HepG2 (cell line): ENCODE measurements around a stretch of chr2.

DNA sequence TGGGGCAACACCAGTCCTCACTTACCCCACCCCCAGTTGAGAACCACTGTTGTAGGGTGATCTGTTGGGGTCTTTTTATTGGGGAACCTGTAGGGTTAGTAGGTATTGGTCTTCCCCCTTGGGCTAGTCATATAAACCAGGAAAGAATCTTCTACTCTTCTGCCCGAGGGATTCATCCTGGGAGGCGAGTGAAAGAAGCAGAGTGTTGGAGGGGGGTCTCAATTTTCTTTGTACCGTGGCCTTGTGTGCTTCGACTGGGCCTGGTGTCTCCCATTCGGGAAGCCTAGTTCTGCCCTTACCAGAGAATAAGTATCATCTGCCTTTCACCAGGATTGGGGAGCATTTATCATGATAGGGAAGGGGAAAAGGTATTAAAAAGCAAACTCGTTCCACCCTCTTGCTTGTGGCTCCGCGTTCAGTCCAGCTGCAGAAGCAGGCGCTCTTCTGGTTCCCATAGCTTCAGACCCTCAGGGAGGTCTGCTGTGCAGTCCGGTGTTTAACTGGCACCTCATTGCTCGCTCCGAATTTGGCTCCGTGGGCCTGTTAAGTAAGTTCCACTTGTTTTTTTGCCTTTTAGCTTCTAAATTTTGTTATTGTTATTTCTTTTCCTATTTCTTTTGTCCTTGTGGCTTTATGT is 17.4 kb upstream of the ATP6V1E2 start:
- RRBS, 2 experiments = no CpG with 5 or more reads among the region's 13 CpGs
CAGE:
- cytosol, long polyA minus RNA = no peak
- cytosol, long polyA plus RNA = no peak
- long polyA plus RNA = no peak
- nucleus, long polyA minus RNA = no peak
- nucleus, long polyA plus RNA = no peak

DNA sequence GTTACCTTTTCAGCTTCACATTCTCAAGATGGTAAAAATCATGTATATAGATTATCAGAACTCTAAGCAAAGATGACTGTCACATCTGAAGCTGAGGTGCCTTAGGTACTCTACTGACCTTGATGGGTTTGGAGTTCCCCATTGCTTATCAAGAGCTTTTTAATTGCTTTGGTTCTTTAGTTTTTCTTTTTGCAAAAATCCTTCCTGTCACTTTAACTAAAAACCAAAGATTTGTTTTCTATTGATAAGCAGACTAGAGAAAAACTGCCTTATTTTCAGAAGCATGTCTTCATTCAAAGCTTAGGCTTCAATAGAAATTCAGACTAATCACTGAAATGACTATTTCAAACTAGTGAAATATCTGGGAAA is 33.5 kb downstream of the PIGF start:
CAGE:
- cytosol, long polyA minus RNA = no peak
- cytosol, long polyA plus RNA = no peak
- long polyA plus RNA = no peak
- nucleus, long polyA minus RNA = no peak
- nucleus, long polyA plus RNA = no peak

GRCh38 chr2:46717058-46717634 is 18.1 kb downstream of the SOCS5 start:
- RRBS, 2 experiments = no CpG with 5 or more reads among the region's 8 CpGs
CAGE:
- cytosol, long polyA minus RNA = no peak
- cytosol, long polyA plus RNA = no peak
- long polyA plus RNA = no peak
- nucleus, long polyA minus RNA = no peak
- nucleus, long polyA plus RNA = no peak

GRCh38 chr2:46818336-46818734 is 97.3 kb downstream of the MCFD2 start:
- RRBS, 2 experiments = no CpG with 5 or more reads among the region's 5 CpGs
CAGE:
- cytosol, long polyA minus RNA = no peak
- cytosol, long polyA plus RNA = no peak
- long polyA plus RNA = no peak
- nucleus, long polyA minus RNA = no peak
- nucleus, long polyA plus RNA = no peak

GRCh38 chr2:46849605-46850650 is 65.7 kb downstream of the MCFD2 start:
- RRBS, 2 experiments = no CpG with 5 or more reads among the region's 15 CpGs
CAGE:
- cytosol, long polyA minus RNA = no peak
- cytosol, long polyA plus RNA = no peak
- long polyA plus RNA = no peak
- nucleus, long polyA minus RNA = no peak
- nucleus, long polyA plus RNA = no peak

- RRBS, 2 experiments = no CpG with 5 or more reads among the region's 5 CpGs
CAGE:
- cytosol, long polyA minus RNA = no peak
- cytosol, long polyA plus RNA = no peak
- long polyA plus RNA = no peak
- nucleus, long polyA minus RNA = no peak
- nucleus, long polyA plus RNA = no peak
These were observed 42.1 kb downstream of the MCFD2 start for GRCh38 chr2:46873540-46873968.

- RRBS, 2 experiments = no CpG with 5 or more reads among the region's 7 CpGs
CAGE:
- cytosol, long polyA minus RNA = no peak
- cytosol, long polyA plus RNA = no peak
- long polyA plus RNA = no peak
- nucleus, long polyA minus RNA = no peak
- nucleus, long polyA plus RNA = no peak
These were observed 1.8 kb upstream of the MCFD2 start for GRCh38 chr2:46917208-46917946.

DNA sequence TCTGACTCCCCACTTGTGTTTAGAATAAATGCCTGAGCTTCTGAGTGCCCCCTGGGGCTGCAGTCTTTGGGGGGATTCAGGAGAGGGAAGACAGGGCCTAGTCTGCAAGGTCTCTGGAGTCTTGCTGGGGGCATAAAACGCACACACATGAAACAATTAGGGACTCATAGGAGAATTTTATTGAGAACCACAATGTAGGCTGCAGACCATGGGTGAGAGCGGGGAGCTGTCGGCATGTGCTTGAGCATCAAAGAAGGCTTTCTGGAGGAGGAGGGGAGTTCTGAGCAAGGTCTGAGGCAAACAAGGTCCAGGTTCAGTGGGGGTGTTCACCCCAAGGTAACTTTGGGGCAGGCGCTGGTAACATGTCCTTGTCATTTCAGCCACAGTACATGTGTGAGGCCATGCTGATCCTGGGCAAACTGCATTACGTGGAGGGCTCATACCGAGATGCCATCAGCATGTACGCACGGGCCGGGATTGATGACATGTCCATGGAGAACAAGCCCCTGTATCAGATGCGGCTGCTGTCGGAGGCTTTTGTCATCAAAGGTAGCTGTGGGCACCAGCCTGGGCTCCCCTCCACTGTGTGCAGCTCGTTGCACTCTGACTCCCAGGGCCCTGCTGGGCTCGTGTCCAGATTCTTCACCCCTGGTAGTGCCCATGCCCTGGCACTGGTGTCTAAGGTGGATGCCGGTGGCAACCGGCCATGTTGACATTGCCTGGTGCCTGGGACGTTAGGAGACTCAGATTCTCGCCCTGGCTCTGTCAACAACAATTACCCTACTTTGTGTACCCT is 15.6 kb downstream of the TTC7A start:
- RRBS, 2 experiments = no CpG with 5 or more reads among the region's 17 CpGs
CAGE:
- cytosol, long polyA minus RNA = no peak
- cytosol, long polyA plus RNA = no peak
- long polyA plus RNA = no peak
- nucleus, long polyA minus RNA = no peak
- nucleus, long polyA plus RNA = no peak

- RRBS, 2 experiments = no CpG with 5 or more reads among the region's 10 CpGs
CAGE:
- cytosol, long polyA minus RNA = no peak
- cytosol, long polyA plus RNA = no peak
- long polyA plus RNA = no peak
- nucleus, long polyA minus RNA = no peak
- nucleus, long polyA plus RNA = no peak
These were observed 54.1 kb downstream of the TTC7A start for GRCh38 chr2:46994920-46995644.

- RRBS, 2 experiments = no CpG with 5 or more reads among the region's 10 CpGs
CAGE:
- cytosol, long polyA minus RNA = no peak
- cytosol, long polyA plus RNA = no peak
- long polyA plus RNA = no peak
- nucleus, long polyA minus RNA = no peak
- nucleus, long polyA plus RNA = no peak
These were observed 74.7 kb downstream of the TTC7A start for GRCh38 chr2:47015655-47016240.

- RRBS, 2 experiments = no CpG with 5 or more reads among the region's 4 CpGs
CAGE:
- cytosol, long polyA minus RNA = no peak
- cytosol, long polyA plus RNA = no peak
- long polyA plus RNA = no peak
- nucleus, long polyA minus RNA = no peak
- nucleus, long polyA plus RNA = no peak
These were observed 97.5 kb downstream of the STPG4 start for GRCh38 chr2:47057524-47058034.

GRCh38 chr2:47301050-47301685 is 67.9 kb upstream of the EPCAM start:
- RRBS, 2 experiments = no CpG with 5 or more reads among the region's 3 CpGs
CAGE:
- cytosol, long polyA minus RNA = no peak
- cytosol, long polyA plus RNA = no peak
- long polyA plus RNA = no peak
- nucleus, long polyA minus RNA = no peak
- nucleus, long polyA plus RNA = no peak

DNA sequence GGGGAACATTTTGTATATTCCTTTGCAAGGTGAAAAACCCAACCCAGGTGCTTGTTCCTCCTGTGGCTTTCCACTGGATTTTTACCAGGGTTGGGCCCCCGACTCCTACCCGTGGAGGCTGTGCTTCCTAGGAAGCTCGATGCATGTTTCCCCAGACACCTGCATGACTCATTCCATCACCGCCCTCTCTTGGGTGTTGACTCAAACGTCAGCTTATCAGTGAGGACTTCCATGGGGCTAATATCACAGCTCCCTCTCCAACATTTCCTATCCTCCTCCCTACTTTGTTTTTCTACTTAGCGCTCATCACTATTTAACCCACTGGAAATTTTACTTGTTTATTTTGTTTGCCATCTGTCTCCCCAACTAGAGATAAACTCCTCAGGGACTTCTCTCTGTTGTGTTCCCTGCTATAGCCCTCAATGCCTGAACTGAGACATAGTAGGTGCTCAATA is 56.0 kb upstream of the EPCAM start:
- RRBS, 2 experiments = no CpG with 5 or more reads among the region's 6 CpGs
CAGE:
- cytosol, long polyA minus RNA = no peak
- cytosol, long polyA plus RNA = no peak
- long polyA plus RNA = no peak
- nucleus, long polyA minus RNA = no peak
- nucleus, long polyA plus RNA = no peak

GRCh38 chr2:47521811-47522219 is 49.0 kb downstream of the KCNK12 start:
- RRBS, 2 experiments = no CpG with 5 or more reads among the region's 9 CpGs
CAGE:
- cytosol, long polyA minus RNA = no peak
- cytosol, long polyA plus RNA = no peak
- long polyA plus RNA = no peak
- nucleus, long polyA minus RNA = no peak
- nucleus, long polyA plus RNA = no peak

DNA sequence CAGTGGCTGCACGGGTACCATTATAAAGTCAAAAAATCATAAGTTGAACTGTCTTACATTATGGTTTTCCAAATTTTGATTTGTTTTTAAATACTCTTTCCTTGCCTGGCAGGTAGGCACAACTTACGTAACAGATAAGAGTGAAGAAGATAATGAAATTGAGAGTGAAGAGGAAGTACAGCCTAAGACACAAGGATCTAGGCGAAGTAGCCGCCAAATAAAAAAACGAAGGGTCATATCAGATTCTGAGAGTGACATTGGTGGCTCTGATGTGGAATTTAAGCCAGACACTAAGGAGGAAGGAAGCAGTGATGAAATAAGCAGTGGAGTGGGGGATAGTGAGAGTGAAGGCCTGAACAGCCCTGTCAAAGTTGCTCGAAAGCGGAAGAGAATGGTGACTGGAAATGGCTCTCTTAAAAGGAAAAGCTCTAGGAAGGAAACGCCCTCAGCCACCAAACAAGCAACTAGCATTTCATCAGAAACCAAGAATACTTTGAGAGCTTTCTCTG is 15.6 kb downstream of the MSH6 start:
- RRBS, 2 experiments = no CpG with 5 or more reads among the region's 8 CpGs
CAGE:
- cytosol, long polyA minus RNA = no peak
- cytosol, long polyA plus RNA = no peak
- long polyA plus RNA = no peak
- nucleus, long polyA minus RNA = no peak
- nucleus, long polyA plus RNA = no peak

- RRBS, 2 experiments = no CpG with 5 or more reads among the region's 6 CpGs
CAGE:
- cytosol, long polyA minus RNA = no peak
- cytosol, long polyA plus RNA = no peak
- long polyA plus RNA = no peak
- nucleus, long polyA minus RNA = start-site peak on the minus strand at chr2:47879191-47879851, 33 reads
- nucleus, long polyA plus RNA = no peak
These were observed 27.2 kb downstream of the FBXO11 start for GRCh38 chr2:47878880-47879712.

DNA sequence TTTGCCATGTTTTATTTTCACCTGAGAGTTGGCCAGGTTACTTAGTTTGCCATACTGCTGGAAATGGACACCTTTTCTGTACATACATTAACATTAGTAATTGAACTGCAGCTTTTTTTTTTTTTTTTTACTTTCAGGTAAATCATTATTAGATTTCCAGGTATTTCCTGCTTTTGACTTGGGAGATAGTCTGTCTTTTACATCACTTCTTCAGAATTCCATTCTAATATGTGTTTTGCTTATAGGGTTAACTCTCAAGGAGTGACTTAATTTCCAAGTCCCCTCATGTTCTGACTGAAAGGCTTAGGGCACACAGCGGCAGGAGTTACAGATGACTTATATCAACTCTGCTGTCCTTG is 160.4 kb upstream of the FOXN2 start:
- RRBS, 2 experiments = no CpG with 5 or more reads among the region's 1 CpG
CAGE:
- cytosol, long polyA minus RNA = no peak
- cytosol, long polyA plus RNA = no peak
- long polyA plus RNA = no peak
- nucleus, long polyA minus RNA = no peak
- nucleus, long polyA plus RNA = no peak

DNA sequence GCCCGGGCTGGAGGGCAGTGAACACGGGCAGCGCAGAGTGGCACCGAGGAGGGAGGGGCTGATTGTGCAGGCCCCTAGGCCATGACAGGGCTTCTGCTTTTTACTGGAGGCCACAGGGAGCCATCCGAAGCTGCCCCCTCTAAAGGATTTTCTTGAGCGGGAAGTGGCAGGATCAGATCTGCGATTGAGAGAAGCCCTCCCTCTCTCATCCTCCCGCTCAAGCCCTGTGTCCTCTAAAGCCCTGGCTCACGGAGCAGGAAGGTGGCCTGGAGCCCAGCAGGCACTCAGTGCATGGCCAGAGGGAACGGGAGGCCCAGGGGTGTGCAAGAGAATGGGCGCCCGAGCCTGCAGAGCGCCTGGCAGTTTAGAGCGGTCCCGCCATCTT is 20.5 kb upstream of the PPP1R21 start:
- RRBS, 2 experiments = no CpG with 5 or more reads among the region's 15 CpGs
CAGE:
- cytosol, long polyA minus RNA = no peak
- cytosol, long polyA plus RNA = no peak
- long polyA plus RNA = no peak
- nucleus, long polyA minus RNA = no peak
- nucleus, long polyA plus RNA = no peak

DNA sequence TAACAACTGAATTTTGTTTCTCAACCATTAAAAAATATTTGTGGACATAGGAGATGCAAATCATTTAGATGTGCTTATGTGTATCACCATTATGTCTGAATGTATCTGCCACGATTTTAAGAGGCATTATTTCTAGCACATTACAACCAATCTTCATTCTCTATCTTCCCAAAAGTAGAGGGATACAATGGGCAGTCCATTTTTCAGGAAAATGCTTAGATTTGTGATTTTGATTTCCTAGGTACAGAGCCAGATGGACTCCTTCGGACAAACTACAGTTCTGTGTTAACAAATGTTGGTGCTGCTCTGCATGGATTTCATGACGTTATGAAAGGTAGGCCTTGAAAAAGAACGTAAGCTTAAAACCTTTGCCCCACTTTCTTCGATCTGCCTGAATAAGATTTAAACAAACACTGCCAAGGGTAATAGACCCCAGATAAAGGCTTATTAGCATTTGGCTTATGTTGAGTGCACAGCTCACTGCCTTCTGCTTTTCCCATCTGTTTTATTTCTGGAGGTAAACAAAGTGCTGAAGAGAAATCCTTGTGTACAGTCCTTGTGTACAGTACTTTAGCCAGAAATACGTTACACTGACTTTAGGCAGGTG is 39.2 kb downstream of the PPP1R21 start:
- RRBS, 2 experiments = no CpG with 5 or more reads among the region's 6 CpGs
CAGE:
- cytosol, long polyA minus RNA = start-site peak on the plus strand centred at position 292 of the sequence, 45 bp wide, 10 reads
- cytosol, long polyA plus RNA = no peak
- long polyA plus RNA = no peak
- nucleus, long polyA minus RNA = no peak
- nucleus, long polyA plus RNA = no peak

DNA sequence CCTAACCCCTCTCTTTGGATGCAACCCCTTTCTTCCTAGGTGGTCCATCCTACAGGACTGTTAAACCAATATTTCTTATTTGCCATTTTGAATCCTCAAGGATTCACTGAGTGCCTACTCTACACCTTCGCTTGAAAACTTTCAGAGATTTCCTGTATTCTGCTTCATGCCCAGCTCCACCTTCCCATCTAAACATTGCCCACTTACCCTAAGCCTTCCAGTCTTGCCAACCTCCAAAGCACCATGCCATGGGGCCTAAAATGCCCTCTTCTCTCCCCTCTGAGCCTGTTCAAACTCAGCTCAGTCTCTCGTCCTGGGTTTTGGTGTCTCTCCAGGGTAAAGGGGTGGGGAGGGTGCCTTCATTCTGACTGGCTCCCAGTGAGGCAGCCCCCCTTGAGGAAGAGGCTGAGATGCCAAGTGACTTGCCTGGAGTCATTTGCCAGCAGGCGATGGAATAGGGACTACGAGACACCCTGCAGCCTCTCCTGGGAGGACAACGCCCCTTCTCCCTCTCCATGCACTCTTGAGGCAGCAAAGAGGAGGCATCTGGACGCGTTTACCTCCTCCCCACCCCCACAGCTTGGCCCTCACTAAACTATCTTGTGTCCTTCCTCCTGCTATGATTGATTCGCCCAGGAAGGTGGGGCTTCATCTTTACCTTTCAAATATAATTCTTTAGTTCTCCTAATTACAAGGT is 858 bp upstream of the STON1 start:
- RRBS, 2 experiments = no CpG with 5 or more reads among the region's 8 CpGs
CAGE:
- cytosol, long polyA minus RNA = no peak
- cytosol, long polyA plus RNA = no peak
- long polyA plus RNA = no peak
- nucleus, long polyA minus RNA = no peak
- nucleus, long polyA plus RNA = no peak